SK-N-MC (cell line): ENCODE measurements around a stretch of chr5.

DNA sequence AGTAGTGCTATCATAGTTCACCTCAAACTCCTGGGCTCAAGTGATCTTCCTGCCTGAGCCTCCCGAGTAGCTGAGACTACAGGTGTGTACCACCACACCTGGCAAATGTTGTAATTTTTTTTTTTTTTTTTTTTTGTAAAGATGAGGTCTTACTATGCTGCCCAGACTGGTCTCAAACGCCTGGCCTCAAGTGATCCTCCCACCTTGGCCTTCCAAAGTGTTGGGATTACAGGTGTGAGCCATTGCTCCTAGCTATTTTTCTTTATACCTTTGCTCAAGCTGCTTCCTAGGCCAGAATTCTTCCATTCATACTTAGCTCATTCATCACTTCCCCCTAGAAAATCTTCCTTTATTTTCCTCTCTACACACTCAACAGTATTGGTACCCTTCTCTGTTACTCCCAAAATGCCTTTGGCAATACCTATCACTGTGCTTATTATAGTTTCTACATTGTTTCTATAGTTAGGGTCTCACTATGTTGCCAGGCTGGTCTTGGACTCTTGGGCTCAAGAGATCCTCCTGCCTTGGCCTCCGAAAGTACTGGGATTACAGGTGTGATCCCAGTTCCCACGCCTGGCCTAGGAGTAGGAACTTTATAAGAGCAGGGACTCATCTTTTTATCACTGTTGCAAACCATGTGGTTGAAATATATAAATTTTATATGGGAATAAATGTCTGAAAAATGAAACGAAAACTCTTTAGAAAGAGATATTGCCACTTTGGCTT, 68.0 kb downstream of the CCNH start:
- RRBS = no CpG with 5 or more reads among the region's 5 CpGs

DNA sequence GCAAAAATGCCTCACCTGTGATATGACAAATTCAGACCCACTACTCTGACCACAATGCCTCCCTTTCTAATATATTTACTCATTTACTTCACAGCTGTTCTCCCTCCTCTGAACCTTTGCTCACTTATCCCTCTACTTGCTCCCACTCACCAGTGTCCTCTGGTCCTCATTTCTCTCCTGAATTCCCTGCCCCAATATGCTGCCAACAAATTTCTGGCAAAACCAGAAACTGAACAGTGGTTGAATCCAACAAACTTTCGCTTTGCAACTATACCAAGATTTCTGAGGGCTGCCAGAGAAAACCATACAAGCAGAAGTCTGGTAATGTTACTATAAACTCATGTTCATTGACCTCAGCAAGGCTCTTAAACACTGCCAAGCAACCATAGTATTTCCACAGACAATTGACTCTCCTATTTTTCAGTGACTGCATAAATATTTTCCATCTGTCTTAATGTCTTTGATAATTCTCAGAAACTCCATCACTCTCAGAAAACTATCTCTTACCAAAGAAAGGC, 7.1 kb downstream of the CCNH start:
- RRBS = no CpG with 5 or more reads among the region's 1 CpG

DNA sequence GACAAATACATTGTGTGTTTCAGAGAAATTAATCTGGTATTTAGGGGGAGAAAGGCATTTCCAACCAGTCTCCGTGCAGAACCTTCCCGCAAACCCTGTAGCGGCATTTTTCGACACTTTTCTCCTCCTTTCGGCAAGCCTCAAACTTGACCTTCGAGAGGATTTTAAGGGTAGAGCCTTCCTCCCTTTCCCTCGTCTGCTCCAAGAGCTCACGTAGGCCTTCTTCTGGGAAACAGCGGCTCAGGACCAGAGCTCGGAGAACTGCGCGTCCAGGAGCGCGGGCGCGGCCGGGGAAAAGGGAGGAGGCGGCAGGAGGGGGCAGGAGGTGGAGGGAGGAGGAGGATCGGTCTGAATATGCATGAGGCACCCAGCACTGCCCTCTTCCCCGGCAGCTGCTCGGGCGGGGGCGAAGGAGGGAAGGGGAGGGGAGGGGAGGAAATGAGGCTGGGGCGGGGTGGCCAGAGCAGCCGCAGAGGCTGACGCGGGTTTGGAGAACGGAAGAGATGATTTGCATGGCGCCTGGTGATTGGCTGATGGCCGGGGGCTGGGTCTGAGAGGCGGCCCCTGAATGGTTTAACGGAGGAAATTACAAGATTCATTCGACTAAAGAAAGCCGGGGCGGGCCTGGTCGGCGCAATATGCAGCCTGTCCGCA, 127.5 kb downstream of the TMEM161B start:
- RRBS = 1% methylated on average over 7 of the region's 38 CpGs

GRCh38 chr5:88141679-88142007, 127.0 kb downstream of the TMEM161B start:
- RRBS = no CpG with 5 or more reads among the region's 9 CpGs

DNA sequence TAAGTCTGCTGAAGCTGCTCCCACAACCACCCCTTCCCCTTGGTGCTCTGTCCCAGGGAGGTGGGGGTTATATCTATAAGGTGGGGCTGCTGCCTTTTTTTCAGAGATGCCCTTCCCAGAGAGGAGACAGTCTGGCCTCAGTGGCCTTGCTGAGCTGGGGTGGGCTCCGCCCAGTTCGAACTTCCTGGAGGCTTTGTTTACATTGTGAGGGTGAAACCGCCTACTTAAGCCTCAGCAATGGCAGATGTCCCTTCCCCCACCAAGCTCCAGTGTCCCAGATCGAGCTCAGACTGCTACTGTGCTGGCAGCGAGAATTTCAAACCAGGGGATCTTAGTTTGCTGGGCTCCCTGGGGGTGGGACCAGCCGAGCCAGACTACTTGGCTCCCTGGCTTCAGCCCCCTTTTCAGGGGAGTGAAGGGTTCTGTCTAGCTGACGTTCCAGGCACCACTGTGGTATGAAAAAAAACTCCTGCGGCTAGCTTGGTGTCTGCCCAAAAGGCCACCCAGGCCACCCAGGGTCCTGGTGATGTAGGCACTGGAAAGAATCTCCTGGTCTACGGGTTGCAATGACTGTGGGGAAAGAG, 95.8 kb downstream of the TMEM161B start:
- RRBS = no CpG with 5 or more reads among the region's 9 CpGs

GRCh38 chr5:88269785-88269965, 1.0 kb upstream of the TMEM161B start:
- RRBS = no CpG with 5 or more reads among the region's 5 CpGs

DNA sequence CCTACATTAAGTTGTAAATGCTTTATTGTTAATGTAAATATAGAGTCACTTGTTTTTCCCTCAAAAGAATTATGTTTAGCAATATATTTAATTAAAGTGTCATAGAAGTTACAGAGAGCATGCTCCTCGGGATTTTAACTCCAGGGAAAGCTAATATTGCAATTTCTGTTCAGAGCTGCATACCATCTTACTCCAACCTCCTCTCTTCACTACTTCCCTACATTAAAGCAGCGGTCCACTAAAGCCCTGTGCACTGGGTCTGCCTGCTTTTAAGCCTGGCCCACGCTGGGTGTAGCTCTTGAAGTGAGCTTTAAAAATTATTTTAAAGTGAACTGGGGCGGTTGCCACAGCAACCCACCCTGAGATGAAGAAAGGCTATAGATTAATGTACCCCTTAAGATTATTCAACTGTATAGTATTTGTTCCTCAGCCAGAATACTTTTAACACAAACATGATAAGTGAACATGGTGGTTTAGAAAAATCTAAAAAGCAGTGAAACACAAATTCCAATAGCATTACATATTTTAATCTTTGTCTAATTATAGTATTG, 3.8 kb upstream of the MEF2C start:
- RRBS = no CpG with 5 or more reads among the region's 4 CpGs

DNA sequence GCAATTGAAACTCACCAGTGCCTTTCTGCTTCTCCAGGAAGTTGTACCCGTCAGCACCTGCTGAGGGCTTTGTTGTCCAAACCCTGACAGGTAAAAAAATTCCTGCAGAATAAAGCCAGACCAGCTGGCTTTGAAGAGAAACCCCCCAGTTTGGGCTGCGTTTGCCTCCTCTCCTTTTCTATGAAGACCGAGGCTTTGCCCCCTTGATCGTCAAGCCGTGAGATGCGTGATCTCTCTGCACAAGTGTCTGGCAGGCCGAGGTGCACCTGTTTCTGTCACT, 20.9 kb upstream of the MEF2C start:
- RRBS = no CpG with 5 or more reads among the region's 7 CpGs

GRCh38 chr5:90073387-90074127, 336.0 kb downstream of the CETN3 start:
- RRBS = no CpG with 5 or more reads among the region's 27 CpGs

DNA sequence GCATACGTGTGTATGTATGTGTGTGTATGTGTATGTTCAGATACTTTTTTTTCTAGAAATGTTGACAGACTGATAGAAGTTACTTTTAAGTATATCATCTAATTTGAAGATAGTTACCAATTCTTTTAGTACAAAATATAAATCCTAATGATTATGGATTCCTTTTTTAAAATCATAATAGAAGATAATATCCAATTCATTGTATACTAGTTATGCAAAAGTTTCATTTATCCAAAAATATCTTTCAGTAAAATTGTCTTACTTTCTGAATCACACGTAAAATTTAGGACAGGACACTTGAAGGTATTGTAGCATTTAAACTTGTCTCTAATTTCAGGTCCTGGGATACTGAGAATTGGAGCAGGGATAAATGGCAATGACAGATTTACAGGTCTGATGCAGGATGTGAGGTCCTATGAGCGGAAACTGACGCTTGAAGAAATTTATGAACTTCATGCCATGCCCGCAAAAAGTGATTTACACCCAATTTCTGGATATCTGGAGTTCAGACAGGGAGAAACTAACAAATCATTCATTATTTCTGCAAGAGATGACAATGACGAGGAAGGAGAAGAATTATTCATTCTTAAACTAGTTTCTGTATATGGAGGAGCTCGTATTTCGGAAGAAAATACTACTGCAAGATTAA, 99.1 kb downstream of the ADGRV1 start:
- RRBS = no CpG with 5 or more reads among the region's 8 CpGs

GRCh38 chr5:91120343-91120621, 262.8 kb downstream of the ARRDC3 start:
- RRBS = no CpG with 5 or more reads among the region's 1 CpG

GRCh38 chr5:91306933-91307417, 76.1 kb downstream of the ARRDC3 start:
- RRBS = no CpG with 5 or more reads among the region's 4 CpGs

DNA sequence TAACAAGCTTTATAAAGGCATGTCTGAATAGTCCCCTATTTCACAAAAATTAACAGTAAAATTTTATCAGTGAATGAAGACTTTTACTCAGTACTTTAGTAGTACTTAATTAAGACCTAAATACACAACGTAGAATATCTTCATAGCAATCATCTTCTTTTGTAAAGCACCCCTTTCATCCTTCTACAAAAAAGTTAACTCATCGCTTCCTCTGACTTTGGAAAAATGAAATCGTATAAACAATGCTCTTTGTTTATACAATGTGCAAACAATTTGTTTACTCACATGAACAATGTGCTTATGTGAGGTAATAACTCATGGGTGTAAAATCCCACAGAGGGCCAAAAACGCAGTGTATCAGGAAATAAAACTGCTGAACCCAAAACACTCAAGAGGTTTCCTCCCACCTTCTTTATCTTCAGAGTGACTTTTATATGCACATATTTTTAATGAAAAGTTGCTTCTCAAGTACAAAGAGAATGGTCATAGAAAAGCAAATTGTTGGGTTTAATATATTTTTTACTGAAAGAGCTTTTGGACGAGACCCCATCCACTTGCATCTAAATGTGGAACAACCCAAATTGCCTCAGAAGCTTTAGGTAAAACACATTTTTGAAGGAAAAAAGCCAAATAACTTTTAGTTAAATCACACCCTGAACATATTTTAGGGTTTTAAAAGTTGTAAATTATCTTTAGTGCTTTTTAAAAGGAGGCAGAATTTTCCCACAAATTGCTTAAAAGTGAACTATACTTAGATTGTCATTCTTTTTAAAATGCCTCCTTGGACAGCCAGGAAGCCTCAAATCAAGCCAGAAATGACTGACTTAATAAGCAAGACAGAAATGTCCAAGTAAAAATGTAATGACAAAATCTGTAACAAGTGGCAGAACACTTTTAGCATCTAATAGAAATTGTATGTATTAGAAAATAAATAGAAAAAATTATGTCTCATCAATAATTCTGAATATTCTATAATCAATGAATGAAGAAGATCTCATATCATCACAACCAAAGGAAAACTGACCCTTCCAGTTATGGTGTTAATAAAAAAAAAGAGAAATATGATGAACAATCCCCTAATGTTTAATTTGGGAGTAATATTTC, 11.1 kb downstream of the ARRDC3 start:
- RRBS = no CpG with 5 or more reads among the region's 5 CpGs

GRCh38 chr5:91374389-91375583, 8.3 kb downstream of the ARRDC3 start:
- RRBS = no CpG with 5 or more reads among the region's 8 CpGs

- RRBS = no CpG with 5 or more reads among the region's 1 CpG
Measured at GRCh38 chr5:92662039-92662309, 921.0 kb upstream of the NR2F1 start.

GRCh38 chr5:92927099-92927508, 655.9 kb upstream of the NR2F1 start:
- RRBS = no CpG with 5 or more reads among the region's 4 CpGs

- RRBS = no CpG with 5 or more reads among the region's 7 CpGs
Measured at GRCh38 chr5:93359017-93359547, 223.9 kb upstream of the NR2F1 start.

- RRBS = no CpG with 5 or more reads among the region's 5 CpGs
Measured at GRCh38 chr5:93410869-93411632, 172.0 kb upstream of the NR2F1 start.